ENCODE results near the genes GRK3 and ASPHD2.

DNA sequence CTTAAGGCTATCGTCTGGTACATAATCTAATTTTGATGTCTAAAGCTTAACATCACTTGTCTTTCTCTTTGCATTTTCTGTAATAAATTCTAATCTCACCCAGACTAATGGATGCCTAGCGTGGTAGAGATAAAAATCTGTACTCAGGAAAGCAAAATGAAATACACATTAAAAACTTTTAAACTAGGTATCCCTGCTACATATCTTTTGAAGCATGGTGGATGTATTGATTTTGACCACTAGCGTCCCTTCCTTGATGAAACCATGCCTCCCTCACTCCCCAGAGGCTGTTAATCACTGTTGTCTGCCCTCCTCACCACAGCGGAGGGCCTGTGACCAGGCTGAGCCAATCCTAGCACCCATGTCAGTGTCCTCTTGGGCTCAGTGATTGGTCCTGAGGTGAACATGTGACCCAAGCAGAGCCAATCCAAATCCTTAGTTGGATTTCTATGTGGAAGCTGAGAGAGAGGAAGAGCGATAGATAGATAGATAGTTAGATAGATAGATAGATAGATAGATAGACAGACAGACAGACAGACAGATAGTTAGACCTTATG lies 82.2 kb upstream of the GRK3 start:
- PRO-cap, result no peak

DNA sequence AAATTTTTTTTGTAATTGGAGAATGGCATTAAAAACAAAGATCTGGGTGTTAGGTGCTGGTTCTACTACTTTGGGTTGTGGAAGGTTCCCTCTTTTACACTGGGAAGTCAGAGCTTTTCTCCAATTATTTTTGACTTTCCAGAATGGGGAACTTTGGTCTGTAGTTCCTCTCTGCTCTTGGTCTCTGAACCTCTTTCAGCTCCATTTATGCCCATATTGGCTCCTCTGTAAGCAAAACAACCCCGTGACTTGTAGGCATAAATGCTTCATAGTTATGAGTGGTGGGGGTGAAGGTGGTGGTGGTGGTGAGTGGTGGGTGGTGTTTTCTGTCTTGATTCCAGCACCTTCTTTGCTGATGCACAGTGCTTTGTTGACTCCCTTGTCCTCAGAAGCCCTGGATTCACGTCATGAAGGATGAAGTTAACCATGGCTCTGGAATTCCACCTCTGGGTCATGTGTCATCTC lies 24.3 kb upstream of the GRK3 start:
- PRO-cap, result no peak

GRCh38 chr22:25564252-25565347 lies at the start of gene GRK3:
GRK3 (plus strand) TSS chr22:25564675.
- PRO-cap, result bidirectional peak, plus-strand start at chr22:25564675, minus-strand start at chr22:25564717; bidirectional peak, plus-strand start at chr22:25565028, minus-strand start at chr22:25564817

GRCh38 chr22:25656429-25657241 lies 85.4 kb upstream of the MYO18B start:
- PRO-cap, result no peak

DNA sequence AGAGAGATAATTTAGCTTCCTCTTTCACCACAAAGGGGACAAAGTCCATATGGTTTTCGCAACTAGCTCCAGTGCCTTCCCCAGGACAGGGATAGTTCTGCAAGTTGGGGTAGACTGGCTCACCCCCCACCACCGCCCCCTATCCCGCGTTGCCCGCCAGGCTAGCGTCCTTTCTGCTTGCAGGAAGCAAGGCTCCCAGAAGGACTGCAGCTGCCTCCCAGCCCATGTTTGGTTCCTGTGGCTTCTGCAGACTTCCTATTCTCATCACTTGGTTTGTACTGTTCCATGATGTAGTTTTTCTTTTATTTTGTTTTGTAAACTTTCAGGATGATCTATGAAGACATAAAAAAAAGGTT lies 75.6 kb upstream of the MYO18B start:
- PRO-cap, result no peak

DNA sequence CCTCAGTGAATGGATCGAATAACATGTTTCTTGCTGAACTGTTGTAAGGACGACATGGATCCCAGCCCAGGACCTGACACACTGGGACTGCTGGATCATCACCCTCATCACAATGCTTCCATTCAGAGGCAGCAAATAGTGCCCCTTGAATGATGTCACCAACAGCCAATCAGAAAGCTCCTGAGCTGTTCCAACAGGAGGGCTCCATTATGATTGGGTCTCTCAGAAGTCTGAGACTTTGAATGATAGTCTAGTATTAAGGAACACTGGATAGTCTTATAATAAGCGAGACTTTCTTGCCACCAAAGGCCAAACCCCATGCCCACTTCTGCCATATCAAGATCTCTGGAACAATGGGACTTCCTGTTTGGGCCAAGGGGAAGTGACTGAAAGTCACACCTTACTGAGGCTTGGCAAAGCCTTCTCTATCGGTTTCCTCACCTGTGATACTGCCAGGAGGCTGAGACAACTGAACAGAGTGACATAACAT lies 159.0 kb downstream of the MYO18B start:
- PRO-cap, result no peak

DNA sequence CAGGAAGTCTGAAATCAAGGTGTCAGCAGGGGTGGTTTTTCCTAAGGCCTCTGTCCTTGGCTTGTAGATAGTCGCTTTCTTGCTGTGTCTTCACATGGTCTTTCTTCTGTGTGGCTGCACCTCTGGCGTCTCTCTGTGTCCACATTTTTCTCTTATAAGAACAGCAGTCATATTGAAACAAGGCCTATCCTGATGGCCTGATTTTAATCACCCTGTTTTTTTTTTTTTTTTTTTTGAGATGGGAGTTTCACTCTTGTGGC lies 137.0 kb upstream of the SEZ6L start:
- PRO-cap, result no peak

DNA sequence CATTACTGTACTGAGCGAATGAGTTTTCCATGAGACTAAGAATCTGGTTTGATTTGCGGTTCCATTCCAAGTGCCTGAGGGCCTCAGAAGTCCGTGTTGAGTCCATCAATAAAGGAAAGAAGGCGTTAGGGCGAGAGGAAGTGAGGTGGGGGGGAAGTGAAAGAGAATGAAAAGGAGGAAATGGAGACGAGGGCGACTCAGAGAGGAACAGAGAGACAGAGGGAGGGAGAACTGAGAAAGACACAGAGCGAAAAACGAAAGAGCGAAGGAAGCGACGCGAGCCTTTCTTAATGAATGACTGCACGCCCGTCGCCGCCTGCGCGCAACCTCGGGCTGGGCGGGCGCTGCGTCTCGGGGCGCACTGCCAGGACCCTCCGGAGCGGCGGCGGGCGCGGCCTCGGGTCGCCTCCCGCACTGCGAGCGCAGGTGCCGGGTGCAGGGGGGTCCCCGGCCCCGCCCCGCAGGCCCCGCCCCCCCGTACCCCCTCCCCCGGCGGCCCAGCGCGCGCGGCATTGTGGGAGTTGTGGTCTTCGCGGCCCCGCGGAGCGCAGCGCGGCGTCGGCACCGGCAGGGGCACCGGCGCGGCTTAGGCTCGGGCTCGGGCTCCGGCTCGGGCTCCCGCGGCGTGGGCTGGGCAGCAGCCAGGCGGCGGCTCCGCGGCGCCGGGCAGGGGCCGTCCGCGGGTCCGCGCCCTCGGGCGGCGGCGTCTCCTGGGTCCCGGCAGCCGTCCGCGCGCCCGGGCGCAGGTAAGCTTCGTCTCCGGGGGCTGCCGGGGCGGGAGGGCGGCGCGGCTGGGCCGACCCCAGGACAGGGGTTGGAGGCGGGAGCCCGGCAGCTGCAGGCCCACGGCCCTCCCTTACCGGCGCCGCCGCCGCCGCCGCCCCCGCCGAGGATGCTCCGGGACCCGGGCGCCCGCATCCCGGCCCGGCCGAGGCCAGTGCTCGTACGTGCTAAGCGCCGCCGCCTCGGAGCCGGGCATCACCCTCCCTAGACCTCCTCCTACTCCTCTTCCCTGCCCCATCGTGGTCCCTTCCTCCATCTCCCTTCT lies at the start of gene ASPHD2:
Gene ASPHD2, plus strand, starts transcription at position 520 of the 1,048 bp plus-strand sequence.
- PRO-cap, result bidirectional peak, plus-strand start at position 645 of the sequence, minus-strand start at position 416 of the sequence

DNA sequence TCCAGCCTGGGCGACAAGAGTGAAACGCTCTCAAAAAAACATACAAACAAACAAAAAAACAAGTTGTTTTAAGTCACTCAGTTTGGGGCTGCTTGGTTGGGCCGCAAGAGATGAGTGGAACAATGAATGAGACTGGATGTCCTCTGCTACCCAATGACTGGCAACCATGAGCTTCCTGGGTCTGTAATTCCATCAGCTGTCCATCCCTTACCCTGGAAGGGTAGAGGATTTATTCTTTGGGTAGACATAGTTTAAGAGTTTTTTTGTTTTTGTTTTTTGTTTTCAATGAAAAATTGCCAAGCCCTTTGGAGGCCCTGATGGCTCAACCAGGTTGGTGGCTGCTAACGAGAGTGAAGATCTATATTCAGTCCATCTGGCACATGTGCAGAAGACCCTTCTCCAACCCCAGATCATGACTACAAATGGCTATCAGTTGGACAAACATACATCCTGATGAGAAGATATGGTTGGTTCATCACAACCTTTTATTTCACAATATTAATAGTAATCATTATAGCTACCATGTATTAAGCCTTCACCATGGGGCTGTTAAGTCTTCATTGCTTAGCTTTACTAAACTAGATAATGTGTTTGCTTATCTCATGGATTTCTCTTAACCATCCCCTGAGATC lies 9.4 kb upstream of the TFIP11 start:
- PRO-cap, result no peak

GRCh38 chr22:26555456-26555813 lies 34.5 kb downstream of the TPST2 start:
- PRO-cap, result no peak

- PRO-cap, result no peak
Observed at GRCh38 chr22:26740133-26740810, 118.5 kb downstream of the CRYBA4 start.

DNA sequence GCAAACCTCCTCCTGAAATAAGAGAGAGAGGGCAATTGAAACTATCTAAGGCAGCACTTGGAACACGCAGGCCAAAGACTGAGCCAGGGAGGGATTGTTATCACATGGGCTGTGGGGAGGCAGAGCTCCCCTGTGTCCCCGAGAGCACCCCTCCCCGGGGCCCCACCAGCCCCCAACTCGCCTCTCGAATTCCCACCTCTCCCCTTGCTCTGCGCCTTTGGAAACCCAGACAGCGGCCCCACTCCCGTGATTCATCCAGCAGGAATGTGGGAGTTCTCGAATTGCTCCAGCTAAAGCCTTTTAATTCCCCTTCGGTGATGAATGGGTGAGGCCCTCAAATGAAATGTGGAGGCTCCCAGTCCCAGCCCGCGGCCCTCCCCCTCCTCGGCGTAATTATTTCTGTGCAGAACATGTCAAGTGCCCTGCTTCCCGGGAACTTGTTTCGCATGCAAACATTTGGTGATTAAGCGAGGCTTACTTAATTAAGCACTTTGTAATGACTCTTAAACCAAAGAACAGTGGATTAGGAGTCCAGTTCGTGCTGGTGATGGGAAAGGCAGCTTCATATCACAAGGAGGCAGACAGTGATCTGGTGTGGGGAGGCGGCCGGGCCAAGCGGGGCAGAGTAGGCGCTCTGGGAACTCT lies 581.0 kb downstream of the CRYBA4 start:
- PRO-cap, result no peak

- PRO-cap, result no peak
Observed at GRCh38 chr22:27372911-27373846, 428.4 kb downstream of the MN1 start.

- PRO-cap, result no peak
Observed at GRCh38 chr22:27475261-27475468, 326.4 kb downstream of the MN1 start.

DNA sequence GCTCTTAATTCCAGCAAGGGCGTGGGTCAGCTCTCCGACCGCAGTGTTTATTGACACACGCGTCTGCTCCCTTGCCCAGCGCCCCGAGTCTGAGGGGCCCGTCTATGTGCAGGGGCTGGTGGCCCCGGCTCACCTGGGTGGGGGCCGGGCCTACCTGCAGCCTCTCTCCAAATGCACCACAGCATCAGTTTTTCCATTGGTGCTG lies 313.4 kb downstream of the MN1 start:
- PRO-cap, result no peak

DNA sequence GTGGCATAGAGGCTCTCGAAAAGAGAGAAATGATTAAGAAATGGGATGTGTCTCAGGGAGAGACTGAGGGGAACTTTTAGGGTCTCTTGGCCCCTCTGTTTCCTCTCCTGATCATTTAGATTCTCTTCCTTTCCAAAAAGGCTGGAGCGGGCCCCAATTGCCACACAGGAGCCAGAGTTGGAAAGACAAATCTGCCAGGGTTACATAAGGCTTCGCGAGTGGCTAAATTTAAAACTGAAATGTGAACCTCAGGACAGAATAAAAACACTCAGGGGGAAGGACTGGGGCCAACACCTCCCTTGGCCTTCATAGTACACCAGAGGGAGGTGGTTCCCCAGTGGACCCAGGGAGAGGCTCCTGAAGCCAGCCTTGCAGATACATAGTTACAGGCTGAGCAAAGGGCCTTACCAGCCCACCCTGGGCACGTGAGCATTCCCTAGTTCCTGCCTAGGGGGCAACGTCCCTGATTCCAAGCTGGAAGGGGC lies 150.1 kb downstream of the MN1 start:
- PRO-cap, result no peak

- PRO-cap, result no peak
Observed at GRCh38 chr22:27791376-27791941, 10.1 kb downstream of the MN1 start.

DNA sequence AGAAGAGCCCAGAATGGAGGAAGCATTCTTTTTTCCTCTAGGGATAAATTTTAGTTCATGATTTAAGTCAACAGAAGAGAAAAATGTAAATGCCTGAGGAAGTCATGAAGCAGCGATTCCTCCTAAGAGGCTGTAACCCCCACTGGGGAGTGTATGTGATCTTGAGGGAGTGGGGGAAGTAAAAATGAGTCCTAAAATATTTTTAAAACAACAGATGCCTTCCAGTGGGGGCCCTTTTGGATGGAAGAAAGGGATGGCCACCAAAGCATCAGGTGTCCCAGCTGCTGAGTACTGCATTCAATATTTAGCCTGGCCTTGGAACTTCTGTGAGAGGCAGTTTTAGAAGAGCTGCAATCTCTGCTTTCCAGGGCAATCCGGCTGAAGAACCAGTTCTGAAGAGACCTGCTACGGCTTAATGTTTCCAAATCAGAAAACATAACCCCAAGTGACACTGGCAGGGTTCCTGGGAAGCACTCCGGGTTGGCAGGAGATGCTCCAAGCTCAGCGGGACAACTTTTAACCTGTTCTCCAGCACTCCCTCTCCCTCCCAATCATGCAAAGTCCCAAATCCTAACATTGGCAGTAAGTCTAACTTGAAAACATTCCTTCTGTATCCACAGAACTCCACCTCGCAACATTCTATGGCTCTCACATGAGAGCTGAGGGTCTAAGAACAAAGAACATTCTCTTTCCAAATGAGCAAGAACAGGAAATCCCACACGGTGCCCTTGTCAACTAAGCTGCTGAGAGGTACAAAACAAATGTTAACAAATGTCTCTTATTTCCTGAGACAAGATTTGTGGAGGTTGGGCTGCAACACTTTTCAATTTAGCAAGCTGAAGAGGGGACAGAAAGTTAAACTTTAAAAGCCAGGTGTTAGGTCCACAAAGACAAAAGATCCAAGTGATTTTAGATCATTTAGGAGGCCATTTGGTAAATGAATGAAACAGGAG lies 48.4 kb upstream of the MN1 start:
- PRO-cap, result no peak

DNA sequence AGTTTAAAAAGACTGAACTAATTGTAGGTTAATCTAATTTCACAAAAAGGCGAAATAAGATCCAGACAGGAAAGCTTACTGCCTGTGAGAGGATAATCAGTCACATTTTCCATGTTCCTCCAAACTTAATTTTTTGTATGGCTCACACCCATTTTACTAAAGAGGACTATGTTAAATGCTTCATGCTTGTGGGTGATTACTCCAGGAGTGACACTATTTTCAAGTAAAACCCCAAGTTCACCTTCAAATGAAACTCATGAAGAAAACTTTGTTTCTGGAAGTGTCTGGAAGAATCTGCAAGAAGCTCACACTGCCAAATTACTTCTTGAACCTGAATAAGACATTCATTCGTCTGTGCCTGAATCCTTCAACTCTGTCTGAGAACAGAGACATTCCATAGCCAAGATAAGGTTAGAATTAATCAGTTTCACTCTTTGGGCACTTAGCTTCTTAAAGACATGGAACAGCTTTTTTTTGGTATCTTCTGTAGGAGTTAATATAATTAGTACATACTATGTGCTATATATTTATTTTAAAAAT lies 51.6 kb downstream of the PITPNB start:
- PRO-cap, result no peak

- PRO-cap, result no peak
Observed at GRCh38 chr22:27896050-27897165, 22.6 kb downstream of the PITPNB start.